Measurements from ENCODE around the genes NXT2 and CAPN6.

DNA sequence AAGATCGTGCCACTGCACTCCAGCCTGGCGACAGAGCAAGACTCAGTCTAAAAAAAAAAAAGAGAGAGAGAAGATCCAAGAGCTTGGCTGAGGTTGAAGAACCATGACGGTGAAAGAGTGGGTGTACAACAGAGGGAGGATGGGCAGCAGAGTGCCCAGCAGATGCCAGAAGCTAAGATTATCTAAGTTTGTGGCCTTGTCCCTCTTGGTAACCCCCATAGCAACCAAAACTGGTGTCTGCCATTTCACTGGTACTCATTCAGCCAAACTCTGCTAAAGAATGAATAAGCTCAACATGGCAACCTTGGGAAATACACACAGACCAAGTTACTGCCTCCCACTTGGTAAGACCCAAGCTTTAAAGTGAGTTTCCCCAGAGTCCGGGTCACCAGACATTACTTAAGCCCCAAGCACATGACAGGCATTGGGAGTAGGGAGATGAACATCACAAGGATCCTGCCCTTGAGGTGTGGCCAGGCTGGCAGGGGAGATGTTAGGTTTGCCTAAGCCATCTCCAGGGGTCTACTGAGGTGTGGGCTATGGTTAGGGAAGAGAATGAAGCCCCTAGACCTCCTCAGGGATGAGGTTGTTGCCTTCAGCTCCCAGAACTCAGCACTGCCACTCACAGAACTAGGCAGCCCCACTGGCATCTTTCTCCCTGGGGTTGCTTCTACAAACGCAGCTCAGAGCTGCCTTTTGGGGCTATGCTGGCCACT, 34.9 kb downstream of the TSC22D3 start:
- RRBS: no CpG with 5 or more reads among the region's 5 CpGs

GRCh38 chrX:107774689-107775492, 696 bp downstream of the TSC22D3 start:
- RRBS: 89% methylated on average over 5 of the region's 32 CpGs

GRCh38 chrX:107827104-107827260, 1.3 kb downstream of the MID2 start:
- RRBS: no CpG with 5 or more reads among the region's 4 CpGs

- RRBS: 1% methylated on average over 19 of the region's 34 CpGs
Measured at GRCh38 chrX:109536397-109537150, at the start of gene NXT2. Gene NXT2 (plus strand): TSS chrX:109536844.

GRCh38 chrX:109731823-109733065, 813 bp downstream of the ACSL4 start:
- RRBS: 2% methylated on average over 6 of the region's 39 CpGs

DNA sequence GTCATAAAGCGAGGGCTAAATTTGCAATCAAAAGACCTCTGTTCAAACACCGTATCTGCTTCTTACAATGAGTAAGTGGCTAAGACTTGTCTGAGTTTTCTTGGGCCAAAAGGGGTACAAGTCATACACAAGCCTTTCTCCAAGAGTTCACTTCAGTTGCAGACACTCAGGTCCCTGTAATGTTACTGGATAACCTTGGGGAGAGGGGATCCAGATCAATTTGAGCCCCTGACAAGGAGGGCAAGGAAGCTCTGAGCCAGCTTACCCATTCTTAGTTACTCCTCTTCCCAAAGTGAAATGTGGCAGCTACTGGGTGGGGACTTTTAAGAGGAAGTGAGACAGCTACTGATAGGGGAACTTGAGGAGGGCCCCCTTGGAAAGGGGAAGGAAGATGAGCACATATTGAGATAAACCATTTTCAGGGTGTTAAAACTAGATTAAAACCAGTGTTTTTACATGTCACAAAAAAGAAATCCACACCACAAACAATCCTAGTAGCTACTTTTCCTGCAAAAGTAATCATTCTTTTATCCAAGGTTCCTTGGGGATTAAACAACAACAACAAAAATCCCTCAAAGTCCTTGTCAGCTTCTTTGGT, 113.8 kb upstream of the TMEM164 start:
- RRBS: no CpG with 5 or more reads among the region's 2 CpGs

DNA sequence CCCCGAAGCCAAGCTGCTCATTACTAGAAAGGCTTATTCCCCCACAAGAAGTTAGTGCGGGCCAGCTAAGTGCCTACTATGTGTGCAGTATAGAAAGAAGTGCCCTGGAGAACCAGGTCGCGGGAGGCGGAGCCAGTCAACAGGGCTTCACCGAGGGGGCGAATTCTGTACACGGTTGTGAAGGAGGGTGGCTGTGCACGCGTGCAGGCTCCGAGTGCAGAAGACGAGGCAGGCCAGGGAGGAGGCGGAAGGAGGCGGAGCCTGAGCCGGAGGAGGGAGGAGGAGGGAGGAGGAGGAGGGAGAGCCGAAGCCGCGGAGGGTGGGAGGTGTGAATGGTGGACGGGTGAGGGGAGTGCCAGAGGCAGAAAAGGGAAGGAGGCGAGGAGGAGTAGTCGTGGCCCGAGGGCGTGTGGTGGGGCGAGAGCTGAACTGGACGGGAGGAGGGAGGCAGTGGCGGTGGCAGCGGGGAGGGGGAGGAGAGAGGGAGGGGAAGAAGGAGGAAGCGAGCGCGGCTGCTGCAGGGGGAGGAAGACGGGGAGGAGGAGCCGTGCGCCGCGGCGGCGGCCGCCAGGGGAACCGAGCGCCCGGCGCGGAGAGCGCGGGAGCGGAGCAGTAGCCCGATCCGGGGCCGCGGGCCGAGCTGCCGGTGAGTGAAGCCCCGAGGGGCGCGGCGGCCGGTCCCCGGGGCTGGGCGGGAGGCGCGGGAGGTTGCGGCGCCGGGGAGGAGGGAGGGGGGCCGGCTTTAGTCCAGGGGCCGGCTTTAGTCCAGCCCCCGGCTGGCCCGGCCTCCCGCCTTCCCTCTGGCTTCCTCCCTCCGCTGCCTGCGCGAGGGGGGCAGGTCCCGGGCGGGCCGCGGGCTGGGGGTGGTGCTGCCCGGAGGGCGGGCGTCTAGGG, 540 bp upstream of the TMEM164 start:
- RRBS: 2% methylated on average over 19 of the region's 79 CpGs

DNA sequence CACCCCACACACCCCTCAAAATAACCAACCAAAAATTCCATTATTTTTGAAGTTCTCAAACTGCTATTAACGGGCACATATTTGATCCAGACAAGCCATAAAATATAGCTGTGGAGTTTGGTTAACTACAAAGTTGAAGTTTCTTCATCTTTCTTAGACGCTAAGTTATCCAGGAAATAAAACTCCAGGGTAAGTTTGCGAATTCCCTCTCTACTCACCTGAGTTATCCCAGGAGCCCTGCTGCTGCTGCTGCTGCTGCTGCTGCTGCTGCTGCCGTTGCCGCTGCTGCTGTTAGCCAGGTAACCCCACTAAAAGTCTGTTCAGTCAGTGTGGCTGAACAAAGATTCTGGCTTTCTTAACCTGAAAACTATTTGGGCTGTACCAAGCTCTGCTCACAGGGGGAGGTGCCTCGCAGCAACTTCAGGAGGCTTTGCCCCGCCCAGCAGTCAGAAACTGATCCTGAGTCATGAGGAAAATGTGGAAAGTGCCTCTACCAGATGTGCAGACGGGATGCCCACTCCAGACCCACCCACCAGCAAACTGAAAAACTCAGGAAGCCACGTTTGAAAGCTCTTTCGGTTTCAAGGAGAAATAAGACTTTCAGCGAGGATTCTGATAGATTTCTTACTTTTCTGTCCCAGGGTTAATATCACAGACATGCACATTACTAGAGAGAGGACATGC, at the start of gene CAPN6:
Gene CAPN6 (minus strand): TSS at position 331 of the 684 bp plus-strand sequence.
- RRBS: no CpG with 5 or more reads among the region's 11 CpGs

DNA sequence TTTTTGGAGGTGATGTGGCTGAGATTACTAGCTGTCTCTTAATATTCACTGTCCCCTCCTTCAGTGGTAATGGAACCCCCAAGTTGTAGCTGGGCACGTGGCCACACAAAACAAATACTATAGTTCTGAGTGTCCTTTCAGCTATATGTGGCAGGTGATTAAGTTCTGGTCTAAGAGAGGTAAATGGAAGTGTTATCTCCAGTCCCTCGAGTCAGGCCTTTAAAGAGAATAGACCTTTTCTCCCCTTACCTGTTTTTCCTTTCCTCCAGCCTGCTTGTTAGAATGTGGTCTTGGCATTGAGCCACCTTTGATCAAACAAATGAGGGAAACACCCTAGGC, 13.1 kb upstream of the IL13RA2 start:
- RRBS: no CpG with 5 or more reads among the region's 2 CpGs

DNA sequence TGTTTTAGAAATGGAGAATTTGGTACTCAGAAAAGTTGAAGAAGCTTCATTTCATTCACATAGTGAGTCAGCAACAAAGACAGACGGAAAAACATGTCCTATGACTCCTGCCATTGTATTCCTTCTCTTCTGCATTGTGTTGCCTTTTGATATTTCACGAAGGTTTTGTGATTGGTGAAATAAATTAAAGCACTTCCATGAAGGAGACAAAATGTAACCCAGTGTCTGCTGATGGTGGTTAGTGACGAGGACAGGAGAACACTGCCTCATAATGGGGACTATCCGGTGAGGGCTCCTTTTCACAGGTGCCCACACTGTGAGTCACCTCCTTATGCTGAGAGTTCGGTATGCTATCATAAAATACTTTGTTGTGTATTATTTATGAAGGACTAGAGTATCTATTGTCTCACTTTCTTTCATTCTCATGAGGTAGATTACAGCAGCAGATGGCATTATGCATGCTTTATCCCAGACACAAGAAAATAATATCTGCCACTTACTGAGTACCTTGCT, 30.9 kb downstream of the PLS3 start:
- RRBS: no CpG with 5 or more reads among the region's 5 CpGs

- RRBS: no CpG with 5 or more reads among the region's 4 CpGs
Measured at GRCh38 chrX:115625702-115625991, 64.7 kb downstream of the PLS3 start.

DNA sequence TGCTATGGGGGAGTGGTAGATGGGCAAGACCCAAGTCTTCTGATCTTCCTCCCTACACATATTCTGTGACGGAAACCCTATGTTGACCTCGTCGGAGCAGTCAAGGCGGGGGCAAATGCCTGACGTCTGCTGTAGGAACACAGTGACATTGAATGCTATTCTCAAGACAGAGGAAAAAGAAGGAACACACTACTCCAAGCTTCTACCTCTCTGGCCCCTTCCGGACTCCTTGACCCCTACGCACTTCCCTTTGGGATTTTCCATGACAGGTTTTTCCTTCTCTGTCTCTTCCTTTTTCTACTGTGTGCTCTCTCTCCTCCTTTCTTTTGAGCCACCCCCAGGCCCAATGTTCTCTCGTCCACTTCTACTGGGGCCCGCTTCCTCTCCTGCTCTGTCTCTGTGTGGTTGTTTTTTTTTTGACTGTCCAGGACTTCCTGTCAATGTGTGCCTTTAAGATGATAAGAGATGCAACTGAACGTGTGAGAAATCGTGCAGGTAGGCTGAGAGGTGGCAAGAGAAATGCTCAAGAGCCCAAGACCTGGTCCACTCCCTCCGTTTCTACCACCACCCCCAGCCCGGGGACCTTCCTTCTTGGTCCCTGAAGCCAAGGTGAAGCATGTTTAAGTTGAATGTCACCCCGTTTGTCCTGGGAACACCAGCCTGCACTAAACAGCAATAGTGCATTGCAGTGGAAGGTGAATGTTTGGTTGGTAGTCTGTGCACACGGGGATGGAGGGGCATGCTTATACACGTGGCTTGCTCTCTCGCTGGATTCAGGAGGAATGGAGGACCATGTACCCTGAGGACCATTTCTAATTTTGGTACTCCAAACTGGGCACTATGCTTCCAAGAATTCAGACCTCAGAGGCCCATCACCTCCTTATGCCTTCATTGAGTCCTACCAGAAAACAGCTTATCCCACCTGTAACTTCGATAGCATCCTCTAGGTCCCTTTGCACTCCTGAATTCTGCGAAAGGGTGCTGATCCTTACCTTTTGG, 270.8 kb upstream of the AGTR2 start:
- RRBS: no CpG with 5 or more reads among the region's 19 CpGs

- RRBS: no CpG with 5 or more reads among the region's 5 CpGs
Measured at GRCh38 chrX:115931911-115933004, 238.3 kb upstream of the AGTR2 start.

DNA sequence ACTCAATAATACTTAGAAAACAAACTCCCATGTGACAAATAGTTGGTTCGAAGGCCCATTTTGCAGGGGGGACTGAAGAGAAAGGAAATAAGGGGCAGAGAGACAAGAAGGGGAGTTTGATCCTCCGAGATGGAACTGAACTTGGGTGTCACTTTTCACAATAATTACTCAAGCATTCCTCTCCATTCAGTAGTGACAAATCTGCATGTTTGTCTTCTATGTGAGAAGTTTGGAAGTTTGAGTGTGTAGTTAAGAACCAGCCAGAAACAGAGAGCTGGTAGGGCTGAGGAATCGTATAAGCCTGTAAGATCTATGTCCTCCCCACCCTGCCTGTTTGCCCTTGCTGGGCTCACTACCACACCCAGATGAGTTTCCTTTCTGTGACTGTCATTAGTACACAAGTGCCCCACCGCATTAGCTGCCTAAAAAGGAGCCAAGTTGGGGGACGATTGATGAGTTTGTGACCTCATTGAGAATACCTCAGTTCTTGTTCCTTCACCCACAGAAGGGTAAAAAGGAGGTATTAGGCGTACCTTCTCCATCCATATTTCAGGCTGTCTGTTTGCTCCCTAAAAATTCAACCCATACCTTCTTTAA, 28.2 kb downstream of the DOCK11 start:
- RRBS: no CpG with 5 or more reads among the region's 6 CpGs

DNA sequence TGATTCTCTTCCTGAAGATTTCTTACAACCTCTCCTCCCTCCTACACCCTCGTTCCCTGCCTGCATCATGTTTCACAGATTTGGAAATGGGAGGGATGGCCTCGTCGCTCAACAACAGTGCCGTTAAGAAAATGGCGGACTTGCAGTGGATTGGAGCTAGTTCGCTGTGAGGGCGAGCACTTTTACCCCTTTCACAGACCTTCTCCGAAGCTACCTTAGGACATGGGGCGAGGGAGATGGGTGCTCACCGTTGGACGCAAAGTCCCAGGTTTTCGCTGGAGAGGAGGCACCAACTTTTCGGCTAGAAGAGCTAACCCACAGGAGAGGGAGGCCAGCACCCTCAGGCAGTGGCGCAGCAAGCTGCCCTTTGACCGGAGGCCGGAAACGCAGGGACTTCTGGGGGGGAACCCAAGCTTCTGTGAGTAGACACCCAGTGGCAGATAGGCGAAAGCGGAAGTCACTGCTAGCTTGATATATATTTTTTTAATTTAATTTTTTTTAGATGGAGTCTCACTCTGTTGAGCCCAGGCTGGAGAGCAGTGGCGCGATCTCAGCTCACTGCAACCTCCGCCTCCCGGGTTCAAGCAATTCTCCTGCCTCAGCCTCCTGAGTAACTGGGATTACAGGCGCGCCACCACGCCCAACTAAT, 93.0 kb upstream of the IL13RA1 start:
- RRBS: no CpG with 5 or more reads among the region's 26 CpGs

DNA sequence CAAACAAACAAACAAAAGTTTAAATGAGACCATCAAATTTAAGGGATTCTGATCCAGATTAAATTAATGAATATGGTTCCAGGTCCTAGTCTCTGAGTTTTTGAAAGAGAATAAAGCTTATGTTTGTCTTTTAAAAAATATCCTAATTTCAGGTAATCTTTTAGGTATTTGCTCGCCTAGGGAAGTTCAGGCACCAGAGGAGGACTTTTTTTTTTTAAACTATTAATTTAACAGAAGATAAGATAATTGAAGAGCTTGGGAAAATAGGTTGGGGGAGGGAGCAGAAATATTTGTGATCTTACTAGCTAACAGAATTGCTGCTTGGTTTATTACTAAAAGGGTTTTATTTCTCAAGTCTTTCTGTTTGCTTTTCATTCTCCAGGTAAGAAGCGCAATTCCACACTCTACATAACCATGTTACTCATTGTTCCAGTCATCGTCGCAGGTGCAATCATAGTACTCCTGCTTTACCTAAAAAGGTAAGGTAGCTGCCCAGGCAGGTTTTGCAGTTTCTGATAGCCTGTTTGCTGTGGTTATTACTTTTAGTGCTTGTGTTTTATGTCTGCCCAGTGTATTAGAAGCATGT, 46.2 kb downstream of the IL13RA1 start:
- RRBS: no CpG with 5 or more reads among the region's 4 CpGs

- RRBS: 7% methylated on average over 22 of the region's 48 CpGs
Measured at GRCh38 chrX:118839274-118839804, 15.7 kb downstream of the ZCCHC12 start.

DNA sequence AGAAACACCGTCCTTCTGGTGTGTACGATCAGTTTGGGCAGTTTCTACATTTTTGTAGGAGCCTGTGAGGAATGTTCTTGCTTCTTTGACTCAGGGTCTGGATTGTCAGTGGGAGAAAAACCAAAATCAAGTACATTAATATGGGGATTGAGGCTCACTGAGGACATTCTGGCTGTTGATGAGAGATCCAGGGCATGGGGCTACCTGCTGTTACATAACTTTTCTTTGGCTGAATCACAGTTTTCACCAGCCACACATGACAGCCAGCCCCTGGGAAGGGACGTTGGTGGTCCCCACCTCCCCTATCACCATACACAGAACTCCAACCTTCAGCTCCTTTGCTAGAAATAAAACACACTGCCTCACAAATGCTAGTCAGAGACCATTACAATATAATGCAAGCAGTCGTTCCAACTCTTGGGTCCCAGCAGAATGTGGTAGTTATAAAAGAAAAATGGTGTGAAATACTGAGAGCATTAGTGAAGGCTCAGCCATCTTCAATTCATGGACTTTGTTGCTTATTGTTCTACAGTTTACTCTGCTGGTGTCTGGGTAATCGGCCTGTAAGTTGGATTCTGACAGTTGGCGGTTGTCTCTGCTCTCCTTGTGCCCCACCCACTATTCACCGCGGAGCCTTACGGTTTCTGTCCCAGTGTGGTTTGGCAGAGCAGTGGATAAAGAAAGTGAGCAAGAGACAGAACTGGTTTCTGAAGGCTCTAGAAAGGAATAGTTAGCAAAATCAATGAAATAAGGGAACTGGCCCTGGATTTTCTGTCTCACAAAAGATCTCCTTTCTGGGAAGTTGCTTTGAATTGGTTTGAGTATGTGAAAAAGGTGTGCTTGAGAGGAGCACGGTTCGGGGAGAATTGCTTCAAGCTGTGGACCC, 8.9 kb downstream of the LONRF3 start:
- RRBS: no CpG with 5 or more reads among the region's 11 CpGs

DNA sequence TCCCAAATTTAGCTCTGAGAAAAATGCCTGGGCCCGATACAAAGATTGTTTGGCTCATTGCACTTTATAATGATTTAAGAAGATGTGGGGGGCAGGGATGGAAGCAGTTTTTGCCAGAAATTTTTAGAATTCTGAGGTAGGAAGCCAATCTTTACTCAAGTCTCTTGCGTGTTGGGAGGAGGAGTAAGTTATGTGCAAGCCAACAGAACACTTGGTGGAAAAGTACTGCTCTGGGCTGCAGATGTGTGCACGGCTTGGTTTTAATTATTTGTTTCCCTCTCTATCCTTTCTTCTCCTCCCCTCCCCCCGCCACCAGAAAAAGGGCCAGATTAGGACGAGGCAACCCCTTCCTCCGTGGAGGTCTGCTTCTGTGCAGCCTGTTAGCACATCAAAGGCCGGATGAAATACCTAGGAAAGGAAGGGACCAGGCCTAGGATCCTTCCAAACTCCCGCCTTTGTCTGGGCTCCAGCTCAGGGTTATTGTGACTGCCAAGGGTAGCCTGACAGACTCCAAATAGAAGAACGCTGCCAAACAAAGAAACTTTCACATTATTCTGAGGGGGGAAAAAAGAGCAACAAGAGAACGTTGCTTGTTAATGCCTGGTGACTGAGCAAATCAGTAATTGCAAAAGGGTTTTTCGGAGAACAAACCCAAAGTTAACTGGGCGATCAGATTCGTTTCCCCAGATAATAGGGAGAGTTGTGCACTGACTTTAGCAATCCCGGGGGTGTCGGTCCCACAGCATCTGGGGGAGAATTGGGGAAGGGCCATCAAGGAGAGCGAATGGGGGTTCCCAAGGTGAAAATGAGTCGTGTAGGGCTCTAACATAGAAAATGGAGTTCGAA, 920 bp upstream of the PGRMC1 start:
- RRBS: no CpG with 5 or more reads among the region's 18 CpGs

Data from CMK (cell line).